SP-49 (cell line): ENCODE measurements around the gene SERPINB13.

GRCh38 chr18:63553310-63553824, 11.2 kb downstream of the SERPINB12 start:
- PRO-cap, result no peak

DNA sequence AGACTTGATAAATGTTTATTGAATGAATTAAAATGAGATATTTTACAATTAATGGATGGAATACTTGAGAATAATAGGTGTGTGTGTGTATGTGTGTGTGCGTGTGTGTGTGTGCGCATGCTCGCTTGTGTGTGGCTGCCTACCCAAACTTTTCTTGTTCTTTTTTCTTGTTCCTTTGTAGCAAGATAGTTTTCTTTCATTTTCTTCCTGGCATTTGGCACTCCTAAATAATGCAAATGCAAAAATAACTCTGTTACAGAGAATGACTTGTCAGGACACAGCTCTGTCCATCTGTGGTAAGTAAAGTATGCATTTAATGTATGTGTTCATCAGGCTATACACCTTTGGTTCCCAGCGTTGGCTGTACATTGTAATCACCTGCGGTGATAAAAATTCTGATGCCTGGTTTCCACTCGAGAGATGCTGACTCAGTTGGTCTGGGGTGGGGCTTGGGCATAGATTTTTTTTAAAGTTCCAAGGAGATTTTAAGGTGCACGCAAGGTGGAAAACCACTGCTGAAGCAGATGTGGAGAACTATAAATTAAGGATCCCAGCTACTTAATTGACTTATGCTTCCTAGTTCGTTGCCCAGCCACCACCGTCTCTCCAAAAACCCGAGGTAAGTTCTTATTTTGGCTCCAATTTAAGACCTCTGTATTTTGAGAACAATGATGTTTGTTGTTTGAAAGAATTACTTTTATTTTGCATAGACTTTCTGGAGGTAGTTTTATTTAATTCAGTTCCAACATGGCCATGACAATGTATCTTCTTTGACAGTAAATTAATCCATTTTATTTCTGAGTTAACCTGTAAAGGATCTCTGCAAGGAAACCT, at the start of gene SERPINB13:
SERPINB13 (plus strand) TSS at position 512 of the 834 bp plus-strand sequence.
- PRO-cap, result no peak

DNA sequence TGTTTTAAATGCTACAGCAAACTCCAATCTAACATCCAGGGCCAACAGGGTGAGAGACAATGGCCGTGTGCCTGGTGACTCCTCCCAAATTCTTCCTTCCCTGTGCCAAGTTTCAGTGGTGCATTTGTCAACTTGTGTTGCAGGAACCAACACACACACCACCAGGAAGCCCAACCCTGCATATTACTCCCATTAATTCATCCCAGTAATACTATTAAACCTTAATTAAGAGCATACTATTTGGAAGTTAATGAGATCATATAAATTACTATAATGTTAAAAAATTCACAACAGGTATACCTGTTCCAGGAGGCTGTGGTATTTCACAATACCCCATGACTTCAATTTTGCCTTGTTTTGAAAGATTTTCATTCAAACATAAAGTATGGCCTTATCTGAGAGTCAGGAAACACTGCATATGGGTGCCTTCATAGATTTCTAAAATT, 1.1 kb downstream of the SERPINB2 start:
- PRO-cap, result no peak

DNA sequence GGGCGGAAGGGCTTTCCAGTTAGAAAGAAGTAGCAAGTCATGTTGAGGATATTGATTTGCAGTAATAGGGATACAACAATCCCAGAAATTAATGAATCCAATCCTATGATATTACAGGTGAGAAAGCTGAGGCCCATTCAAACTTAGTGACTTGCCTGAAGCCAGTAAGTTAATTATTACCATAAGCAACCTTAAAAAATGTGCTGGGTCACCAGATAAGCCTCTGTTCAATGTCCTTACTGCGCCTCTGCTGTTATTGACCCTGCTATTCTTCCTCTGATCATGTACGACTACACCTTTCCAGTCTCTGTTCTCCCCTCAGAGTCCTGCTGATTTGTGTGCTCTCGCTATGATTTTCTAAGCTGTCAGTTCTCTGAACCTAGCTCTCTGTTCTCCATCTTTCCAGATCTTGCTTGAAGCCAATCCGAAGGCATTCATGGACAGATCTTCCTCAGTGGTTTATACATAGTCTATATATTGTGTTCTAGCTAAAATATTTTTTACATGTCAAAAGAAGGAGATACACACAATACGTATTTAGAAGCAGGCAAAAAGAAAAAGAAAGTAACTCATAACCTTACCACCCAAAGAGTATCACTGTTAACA, 370.6 kb downstream of the DSEL start:
- PRO-cap, result no peak

- PRO-cap, result no peak
Observed at GRCh38 chr18:67515608-67516459, 686 bp downstream of the DSEL start.

DNA sequence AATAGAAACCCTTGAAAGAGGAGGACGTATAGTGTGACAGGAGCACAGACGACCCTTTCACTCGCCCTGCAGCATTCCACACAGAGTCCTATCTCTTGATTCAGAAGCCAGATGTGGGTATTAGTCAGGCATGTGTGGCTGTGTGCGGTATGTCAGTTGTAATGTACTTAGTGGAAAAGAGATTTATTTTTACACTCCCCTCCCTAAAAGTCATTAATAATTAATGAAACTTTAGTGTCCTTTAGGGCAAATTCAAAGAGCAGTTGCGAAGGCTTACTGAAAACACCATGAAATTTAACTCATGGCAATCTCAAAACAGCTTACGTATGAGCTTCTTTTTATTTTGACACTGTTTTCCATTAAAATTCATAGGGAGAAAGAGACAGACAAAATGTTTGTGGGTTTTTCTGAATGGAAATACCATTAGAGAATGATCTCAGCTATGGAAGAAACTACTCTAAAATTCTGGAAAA, 83.8 kb upstream of the DSEL start:
- PRO-cap, result no peak

- PRO-cap, result no peak
Observed at GRCh38 chr18:68985245-68985933, 187.5 kb downstream of the CCDC102B start.

- PRO-cap, result no peak
Observed at GRCh38 chr18:69367368-69367567, 33.4 kb upstream of the DOK6 start.

DNA sequence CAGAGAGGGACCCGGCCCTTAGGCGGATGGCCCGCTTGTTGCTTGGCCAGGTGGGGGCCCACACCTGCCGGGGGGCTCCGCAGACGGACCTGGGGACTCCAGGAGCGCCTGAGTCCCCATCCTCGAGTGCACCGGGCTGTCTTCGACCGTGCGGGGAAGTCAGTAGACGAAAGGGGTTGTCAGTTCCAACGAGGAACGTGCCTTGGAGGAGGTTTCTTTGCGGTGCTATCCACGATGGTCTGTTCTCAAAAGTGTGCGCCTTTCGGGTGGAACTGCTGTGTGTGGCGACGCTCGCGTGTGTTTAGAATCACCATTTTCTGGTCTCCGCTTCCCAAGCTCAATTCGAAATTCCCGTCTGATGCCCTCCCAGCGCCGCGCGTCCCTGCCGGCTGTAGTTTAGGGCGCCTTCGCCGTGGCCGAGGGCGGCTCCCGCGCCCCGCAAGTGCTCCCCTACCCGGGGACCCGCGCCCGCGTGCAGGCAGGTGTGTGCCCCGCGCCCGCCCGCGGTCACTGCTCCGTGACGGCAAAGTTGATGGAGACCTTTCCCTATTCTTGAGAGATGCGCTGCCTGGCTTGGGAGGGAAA, 814 bp downstream of the DOK6 start:
- PRO-cap, result no peak

GRCh38 chr18:69955066-69955479, 7.4 kb upstream of the CD226 start:
- PRO-cap, result no peak

DNA sequence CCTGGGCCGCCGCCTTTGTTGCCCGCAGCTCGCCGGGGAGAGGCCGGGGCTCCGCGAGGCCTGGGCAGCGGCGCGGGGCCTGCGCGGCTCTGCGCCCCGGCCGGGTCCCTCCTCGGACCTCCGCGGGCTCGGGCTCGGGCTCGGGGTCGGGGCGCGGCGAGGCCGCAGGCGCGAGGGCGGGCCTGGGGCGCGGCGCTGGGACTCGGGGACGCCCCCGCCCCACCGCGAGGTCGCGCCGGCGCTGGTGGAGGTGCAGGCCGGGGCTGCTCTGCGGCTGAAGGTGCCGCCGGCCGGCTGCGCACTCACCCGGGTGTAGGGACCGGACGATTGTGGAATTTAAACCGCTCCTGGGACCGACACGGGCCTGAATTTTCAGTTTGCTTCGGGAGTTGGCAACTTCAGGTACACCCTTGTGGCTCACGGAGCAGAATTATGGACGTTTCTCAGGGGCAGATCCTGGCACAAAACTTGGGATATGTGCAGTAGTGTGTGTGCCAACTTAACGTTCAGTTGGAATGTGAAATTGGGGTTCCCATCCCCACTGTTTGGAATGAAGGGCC, 701 bp downstream of the SOCS6 start:
- PRO-cap, result no peak

DNA sequence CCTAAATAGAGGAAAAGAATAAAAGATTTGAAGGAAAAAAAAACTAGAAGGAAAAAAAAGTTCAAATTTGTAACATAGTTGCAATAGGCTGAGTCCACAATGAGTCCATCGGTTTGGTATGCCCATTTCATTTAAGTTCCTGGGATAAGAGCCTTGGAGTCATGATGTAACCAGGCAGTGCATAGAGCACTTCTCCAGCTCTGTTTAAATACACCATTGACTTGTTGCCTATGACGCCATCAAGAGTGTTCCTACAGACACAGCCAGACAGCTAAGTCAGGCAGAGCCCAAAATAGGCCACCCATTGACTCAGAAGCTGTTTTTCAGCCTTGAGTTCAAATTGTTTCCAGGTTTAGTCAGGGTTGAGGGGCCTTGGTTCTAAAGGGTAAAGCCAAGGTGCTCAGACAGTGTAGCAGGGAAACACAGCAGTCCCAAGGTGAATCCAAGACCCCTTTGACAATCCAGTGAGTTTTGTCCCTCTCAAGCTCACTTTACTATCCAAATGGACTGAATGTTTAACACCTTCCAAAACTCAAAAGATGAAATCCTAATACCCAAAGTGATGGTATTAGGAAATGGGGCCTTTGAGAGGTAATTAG, 45.0 kb downstream of the SOCS6 start:
- PRO-cap, result no peak

DNA sequence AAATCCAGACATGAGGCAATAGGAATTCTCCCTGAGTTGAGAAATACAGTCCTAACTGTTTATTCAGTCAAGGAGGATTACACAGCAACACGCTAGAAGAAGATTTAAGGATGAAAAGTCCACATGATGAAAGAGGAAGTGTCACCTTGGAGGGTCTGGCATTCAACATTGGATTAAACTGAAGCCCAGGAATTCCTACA, 142.3 kb downstream of the SOCS6 start:
- PRO-cap, result no peak

- PRO-cap, result no peak
Observed at GRCh38 chr18:70599295-70599770, 310.5 kb downstream of the SOCS6 start.

DNA sequence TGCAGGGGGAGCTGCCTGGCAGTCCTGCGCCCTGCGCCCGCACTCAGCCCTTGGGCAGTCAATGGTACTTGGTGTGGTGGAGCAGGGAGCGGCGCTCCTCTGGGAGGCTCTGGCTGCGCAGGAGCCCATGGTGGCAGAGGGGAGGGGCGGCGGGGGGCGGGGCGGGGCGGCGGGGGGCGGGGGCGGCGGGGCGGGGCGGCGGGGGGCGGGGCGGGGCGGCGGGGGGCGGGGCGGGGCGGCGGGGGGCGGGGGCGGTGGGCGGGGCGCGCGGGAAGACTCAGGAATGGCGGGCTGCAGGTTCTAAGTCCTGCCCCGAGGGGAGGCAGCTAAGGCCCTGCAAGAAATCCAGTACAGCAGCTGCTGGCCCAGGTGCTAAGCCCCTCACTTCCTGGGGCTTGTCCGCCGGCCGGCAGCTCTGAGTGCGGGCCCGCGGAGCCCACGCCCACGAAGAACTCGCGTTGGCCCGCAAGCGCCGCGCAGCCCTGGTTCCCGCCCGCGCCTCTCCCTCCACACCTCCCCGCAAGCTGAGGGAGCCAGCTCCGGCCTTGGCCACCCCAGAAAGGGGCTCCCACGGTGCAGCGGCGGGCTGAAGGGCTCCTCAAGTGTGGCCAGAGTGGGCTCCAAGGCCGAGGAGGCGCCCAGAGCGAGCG, 923.6 kb downstream of the SOCS6 start:
- PRO-cap, result no peak

- PRO-cap, result no peak
Observed at GRCh38 chr18:74172662-74173256, 24.4 kb downstream of the TIMM21 start.

- PRO-cap, result no peak
Observed at GRCh38 chr18:74248931-74249544, 42.7 kb downstream of the CYB5A start.

DNA sequence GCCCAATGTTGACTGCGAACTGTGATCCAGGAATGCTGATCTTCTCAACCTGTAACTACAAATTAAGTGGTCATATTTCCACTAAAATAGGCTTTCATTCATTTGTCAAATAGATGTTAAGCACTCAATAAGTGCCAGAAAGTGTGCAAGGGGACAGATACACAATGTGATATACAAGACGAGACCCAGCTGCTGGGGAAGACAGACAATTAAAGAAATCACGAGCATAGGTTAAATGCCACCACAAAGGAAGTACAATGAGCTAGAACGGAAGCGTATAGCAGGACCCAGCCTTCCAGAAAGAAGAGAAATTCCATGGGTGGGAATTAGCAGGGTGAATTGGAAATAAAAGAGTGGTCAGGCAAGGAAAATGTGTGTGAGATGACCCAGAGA, 58.4 kb downstream of the C18orf63 start:
- PRO-cap, result no peak

- PRO-cap, result no peak
Observed at GRCh38 chr18:74378009-74378607, 62.5 kb downstream of the C18orf63 start.

DNA sequence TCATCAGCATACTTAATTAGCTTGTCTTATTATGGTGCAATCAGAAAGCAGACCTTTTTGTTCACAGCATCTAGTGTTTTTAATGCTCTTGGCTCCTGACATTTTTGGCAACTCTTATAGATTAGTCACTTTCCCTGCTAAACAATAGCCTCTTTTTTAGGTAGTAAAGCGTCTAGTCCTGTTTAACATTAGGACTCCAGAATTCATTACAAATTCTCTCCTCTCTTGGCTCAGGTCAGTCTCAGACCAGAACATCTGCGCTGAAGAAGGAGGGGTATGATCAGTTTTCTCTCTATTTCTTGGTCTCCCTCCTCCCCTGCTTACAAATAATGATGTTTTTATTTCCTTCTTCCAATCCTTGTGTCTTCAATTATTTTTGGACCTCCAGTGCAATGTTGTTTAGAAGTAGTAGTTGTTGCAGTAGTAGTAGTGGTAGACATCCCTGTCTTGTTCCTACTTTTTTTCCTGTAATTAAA, 11.7 kb upstream of the DIPK1C start:
- PRO-cap, result no peak